Bronchial epithelial cell (primary cell): ENCODE measurements around a stretch of chr22.

DNA sequence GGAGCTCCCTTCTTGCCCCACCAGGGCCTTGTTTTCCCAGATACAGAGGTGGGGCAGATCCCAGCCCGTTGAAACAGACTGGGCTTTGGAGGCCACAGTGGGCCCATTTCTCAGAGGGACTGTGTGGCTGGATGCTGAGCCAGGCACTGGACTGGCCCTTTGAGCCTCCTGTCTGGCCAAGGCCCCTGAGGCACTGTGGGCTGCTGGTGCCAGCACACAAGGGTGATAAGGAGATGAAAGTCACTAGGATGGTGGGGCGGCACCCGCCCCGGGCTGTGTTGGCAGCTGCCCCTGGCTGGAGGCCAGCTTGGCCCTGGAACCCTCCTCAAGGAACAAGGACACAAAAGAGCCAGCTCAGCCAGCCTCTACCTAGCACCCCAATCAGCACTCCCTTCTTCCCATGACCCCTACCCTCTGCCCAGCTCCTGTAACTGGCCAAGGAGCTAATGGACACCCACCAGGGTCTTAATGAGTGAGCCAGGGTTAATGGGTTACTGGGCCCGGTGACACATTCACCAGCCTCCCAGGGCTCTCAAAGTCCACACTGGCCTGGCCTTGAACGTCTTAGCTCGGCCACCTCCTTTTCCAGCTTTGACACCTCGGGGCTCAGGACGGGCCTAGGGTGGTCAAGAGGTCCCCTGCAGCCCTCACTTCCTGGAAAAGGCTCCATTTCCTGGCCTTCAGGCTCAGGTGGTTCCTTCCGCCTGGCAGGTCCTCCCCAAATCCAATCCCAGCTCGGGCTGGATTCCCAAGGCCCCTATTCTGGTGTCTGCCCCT, 1.3 kb upstream of the GGT1 start:
- RRBS, 2 experiments: no CpG with 5 or more reads among the region's 11 CpGs

GRCh38 chr22:24819748-24820702, 14.0 kb downstream of the SGSM1 start:
- RRBS, 2 experiments: no CpG with 5 or more reads among the region's 14 CpGs

GRCh38 chr22:24965913-24966849, 13.7 kb downstream of the KIAA1671 start:
- RRBS, 2 experiments: no CpG with 5 or more reads among the region's 12 CpGs

GRCh38 chr22:24969687-24970356, 17.3 kb downstream of the KIAA1671 start:
- RRBS, 2 experiments: 20 to 53% methylated on average over 1 to 2 of the region's 12 CpGs

DNA sequence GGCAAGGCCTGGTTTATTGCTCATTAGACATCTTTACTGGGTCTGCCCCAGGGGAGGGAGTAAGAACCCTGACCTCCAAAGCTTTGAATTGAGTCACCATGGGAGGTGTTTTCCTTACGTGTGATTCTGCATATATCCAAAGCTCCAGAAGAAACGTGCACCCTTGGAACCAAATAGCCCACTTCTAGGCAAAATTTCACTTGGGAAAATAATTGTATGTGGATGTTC, 61.3 kb downstream of the KIAA1671 start:
- RRBS, 2 experiments: no CpG with 5 or more reads among the region's 2 CpGs

DNA sequence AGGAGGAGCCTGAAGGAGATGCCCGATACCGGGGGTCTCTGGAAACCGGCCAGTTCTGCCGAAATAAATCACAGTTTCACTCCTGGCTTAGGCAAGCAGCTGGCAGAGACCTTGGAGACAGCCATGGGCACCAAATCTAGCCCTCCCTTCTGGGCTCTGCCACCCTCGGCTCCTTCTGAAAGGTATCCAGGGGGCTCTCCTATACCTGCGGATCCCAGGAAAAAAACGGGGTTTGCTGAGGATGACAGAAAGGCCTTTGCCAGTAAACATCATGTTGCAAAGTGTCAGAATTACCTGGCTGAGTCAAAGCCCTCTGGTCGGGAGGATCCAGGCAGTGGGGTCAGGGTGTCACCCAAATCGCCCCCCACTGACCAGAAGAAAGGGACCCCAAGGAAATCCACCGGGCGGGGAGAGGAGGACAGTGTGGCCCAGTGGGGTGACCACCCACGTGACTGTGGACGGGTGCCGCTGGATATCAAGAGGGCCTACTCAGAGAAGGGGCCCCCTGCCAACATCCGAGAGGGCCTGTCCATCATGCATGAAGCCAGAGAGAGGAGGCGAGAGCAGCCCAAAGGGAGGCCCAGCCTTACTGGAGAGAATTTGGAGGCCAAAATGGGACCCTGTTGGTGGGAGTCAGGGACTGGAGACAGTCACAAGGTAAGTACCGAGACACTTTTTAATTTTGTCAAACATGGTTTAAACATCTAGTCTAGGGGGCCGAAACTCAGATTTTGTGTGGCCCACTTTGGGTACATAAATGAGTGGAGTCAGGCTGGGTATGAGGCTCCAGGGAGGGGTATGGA, 88.6 kb downstream of the KIAA1671 start:
- RRBS, 2 experiments: no CpG with 5 or more reads among the region's 18 CpGs

- RRBS, 2 experiments: no CpG with 5 or more reads among the region's 14 CpGs
These were observed 112.3 kb downstream of the KIAA1671 start for GRCh38 chr22:25064682-25065330.

- RRBS, 2 experiments: 0 to 3% methylated on average over 1 to 2 of the region's 15 CpGs
These were observed 88.0 kb upstream of the CRYBB3 start for GRCh38 chr22:25111661-25112076.

DNA sequence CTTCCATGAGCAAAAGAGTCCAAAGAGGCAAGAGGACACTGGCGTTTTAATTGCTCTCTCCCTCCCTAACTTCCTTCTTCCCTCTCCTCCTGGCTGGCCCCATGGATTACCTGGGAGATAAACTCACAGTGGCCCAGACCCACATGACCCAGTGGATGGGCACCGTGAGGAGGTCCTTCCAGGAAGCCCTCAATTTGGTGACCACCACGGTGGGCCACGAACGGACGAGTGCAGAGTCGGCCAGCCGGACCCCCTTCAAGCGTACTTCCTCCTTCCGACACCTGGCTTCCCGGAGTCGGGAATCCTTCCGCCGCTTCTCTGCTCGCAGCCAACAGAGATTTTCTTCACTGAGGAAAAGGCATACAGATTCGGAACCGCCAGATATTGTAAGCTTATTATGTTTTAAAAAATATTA, 87.6 kb upstream of the CRYBB3 start:
- RRBS, 2 experiments: no CpG with 5 or more reads among the region's 17 CpGs

DNA sequence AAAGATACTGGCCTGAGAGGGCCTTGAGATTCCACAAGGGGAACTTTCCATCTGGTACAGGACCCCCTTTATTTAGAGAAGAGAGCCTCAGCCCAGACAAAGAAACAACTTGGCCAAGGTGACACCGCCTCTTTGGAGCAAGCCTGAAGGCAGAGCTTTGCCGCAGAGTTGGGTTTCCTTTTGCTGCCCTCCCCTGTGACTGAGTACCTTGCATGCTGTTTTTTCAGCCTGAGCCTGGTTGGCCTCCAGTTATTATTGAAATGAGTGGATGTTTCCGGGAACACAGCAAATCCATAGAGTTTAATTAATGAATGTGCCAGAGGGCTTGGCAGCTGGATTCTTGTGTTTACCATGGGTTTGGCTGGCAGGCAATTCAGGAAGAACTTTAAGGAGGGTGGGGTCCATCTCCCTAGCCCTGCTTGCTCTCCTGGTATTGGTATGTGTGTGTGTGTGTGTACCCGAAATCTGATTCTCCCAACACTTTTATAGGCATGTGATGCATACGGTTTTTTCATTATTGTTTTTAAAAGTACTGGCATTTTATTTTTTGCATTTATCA, 65.6 kb upstream of the CRYBB3 start:
- RRBS, 2 experiments: no CpG with 5 or more reads among the region's 5 CpGs

- RRBS, 2 experiments: no CpG with 5 or more reads among the region's 54 CpGs
These were observed 20.5 kb upstream of the CRYBB3 start for GRCh38 chr22:25179021-25179682.

DNA sequence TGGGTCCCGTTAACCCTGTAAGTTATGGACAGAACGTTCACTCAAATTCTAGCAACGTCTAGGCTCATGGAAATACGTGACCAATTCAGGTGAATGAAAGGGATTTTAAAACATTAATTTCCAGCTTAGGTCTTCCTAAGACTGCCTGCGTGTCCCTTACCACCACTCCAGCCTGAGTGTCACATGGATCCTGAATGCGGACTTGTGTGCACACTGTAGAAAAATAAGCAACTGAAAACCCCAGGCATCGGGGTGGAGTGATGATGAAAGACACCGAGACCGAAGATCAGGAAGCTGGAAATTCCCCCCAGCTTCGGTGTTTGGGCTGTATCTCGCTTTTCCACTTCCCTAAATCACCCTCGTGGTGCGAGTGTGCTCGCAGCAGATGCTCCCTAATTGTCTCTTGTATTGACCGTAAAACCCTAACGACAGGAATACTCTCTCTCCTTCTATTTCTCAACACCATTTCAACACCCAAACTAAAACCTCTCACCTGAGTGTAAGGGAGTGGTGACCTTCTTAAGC, 816 bp upstream of the GRK3 start:
- RRBS, 2 experiments: no CpG with 5 or more reads among the region's 16 CpGs

GRCh38 chr22:25717873-25718860, 23.8 kb upstream of the MYO18B start:
- RRBS, 2 experiments: no CpG with 5 or more reads among the region's 16 CpGs

GRCh38 chr22:25753010-25753813, 11.2 kb downstream of the MYO18B start:
- RRBS, 2 experiments: no CpG with 5 or more reads among the region's 46 CpGs

GRCh38 chr22:25761946-25762706, 20.1 kb downstream of the MYO18B start:
- RRBS, 2 experiments: no CpG with 5 or more reads among the region's 13 CpGs

- RRBS, 2 experiments: no CpG with 5 or more reads among the region's 4 CpGs
These were observed 131.1 kb downstream of the MYO18B start for GRCh38 chr22:25873188-25873387.

DNA sequence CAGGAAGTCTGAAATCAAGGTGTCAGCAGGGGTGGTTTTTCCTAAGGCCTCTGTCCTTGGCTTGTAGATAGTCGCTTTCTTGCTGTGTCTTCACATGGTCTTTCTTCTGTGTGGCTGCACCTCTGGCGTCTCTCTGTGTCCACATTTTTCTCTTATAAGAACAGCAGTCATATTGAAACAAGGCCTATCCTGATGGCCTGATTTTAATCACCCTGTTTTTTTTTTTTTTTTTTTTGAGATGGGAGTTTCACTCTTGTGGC, 137.0 kb upstream of the SEZ6L start:
- RRBS, 2 experiments: no CpG with 5 or more reads among the region's 2 CpGs

DNA sequence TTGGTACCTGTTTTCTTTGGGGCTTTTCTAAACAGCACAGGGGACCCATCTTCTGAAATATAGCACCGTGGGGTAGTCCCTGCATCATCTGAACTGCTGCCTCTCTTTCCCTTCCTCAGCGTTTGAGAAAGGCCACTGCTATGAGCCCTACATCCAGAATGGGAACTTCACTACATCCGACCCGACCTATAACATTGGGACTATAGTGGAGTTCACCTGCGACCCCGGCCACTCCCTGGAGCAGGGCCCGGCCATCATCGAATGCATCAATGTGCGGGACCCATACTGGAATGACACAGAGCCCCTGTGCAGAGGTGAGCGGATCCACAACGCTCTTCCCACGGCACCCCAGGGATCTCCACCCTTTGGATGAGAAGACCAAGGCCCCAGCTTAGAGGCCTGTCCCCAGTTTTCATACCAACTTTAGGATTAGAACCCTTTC, 117.4 kb upstream of the ASPHD2 start:
- RRBS, 2 experiments: no CpG with 5 or more reads among the region's 12 CpGs

GRCh38 chr22:26479118-26479884, 4.3 kb downstream of the HPS4 start:
- RRBS, 2 experiments: no CpG with 5 or more reads among the region's 13 CpGs

GRCh38 chr22:26529334-26530328, 17.4 kb upstream of the TFIP11 start:
- RRBS, 2 experiments: no CpG with 5 or more reads among the region's 10 CpGs